PC-3 (cell line): ENCODE measurements around a stretch of chr12.

- RAMPAGE, long total RNA: no peak
These were observed 31.2 kb downstream of the ADIPOR2 start for GRCh38 chr12:1721826-1722766.

DNA sequence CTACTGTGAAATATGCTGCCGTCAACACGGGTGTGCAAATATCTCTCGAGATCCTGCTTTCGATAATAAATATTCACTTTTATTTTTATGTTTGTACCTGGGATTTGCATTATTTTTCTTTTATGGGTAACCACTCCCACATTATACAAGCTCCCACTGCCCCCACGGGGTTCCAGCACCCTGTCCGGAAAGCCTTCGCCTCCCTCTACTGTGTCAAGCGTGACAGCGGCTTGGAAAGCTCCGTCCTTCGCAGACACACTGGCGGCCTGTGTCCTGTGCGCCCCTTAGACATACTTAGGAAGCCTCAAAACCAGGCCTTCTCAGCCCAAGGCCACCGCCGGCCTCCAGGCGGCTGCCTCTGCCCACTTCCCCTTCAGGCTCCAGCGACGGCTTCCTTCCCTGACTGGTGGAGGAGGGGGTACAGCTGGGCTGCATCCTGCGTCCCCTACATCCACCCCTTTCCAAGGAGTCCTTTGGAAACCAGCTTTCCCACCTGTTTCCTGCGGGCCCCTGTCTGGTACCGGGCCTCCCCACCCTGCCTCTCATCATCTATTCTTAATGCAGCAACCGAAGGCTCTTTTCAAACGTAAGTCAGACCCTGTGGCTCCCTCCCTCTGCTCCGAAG is 2.5 kb upstream of the CACNA2D4 start:
- RAMPAGE, long total RNA: no peak

- RAMPAGE, long total RNA: no peak
These were observed 37.4 kb downstream of the DCP1B start for GRCh38 chr12:1966785-1967299.

DNA sequence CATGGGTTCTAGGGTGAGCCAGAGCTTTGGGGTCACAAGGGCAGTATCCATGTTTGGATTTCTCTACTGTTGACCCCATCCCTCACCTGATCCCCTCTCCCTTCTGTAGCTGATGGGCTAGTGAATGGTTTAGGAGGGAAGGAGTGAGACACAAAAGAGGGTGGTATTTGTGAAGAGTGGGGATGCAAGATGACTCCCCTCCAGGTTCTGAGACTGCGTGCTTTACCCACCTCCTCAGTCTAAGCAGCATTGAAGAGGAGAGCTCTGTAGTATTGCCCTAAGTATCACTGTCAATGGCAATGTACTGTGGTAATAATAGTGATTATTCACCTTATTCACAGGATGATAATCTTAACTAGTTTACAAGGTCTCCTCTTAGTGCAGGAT is 2.3 kb downstream of the CACNA1C start:
- RAMPAGE, long total RNA: no peak

DNA sequence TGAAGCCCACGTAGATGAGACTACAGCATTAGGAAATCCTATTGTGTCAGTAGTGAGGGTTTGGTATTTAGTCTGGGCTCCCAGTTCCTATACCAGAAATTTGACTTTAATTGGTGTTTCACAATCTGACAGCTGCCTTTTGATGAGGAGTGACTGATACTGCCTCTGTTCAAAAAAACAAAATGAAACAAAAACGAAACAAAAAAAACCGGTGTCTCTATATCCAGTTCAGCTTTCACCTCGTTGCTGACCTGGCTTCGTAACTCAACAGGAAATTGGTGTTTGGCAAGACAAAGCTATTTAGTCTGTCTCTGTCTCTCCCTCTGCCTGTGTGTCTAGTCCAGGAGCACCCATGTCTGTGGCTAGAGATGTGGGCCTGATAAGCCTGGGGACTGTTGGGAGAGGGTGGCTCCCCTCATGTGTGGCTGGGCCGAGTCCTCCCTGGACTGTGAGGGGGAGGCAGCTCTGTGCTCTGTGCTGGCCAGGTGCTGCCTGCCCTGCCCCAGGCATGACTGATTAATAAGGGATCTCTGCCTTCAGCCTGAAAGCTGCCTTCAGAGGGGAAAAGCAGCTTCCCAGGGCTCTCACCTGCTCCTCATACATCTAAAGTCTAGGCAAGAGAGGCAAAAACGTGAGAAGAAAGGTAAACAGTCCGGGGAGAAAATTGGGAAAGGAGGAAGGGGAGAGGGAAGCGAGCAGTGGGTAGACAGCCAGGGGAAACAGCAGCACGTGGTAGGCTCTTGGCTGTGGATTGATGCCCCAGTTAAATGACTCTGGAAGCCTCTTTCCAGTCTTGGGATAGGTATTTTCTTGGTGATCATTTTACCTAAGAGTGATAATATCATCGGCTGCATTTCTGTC is 11.4 kb downstream of the CACNA1C start:
- RAMPAGE, long total RNA: no peak

DNA sequence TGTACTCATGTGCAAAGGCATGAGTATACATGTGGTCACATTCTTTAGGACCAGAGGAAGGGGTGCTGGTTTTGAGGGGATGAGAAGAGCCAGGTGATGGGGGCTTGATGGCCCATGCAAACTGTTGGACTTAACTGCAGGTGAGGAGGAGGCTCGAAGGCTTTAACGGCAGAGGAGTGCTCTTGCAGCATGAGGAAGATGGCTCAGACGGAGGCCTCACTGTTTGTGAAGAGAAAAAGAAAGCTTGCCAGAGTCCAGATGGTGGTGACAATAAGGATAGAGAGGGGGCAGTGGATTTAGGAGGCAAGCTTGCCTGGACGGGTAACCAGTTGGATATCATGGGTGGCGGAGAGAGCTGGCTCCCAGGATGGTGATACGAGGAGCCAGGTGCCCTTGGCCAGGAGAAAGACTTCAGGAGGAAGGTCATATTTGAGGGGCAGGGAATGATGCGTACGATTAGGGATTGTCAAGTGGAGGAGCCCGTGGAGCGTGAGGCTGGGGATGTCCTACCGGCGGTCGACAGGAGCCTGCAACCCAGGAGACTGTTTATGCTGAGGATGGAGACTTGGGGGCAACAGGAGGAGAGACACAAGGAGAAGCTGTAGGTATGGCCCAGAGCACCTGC is 71.7 kb downstream of the CACNA1C start:
- RAMPAGE, long total RNA: no peak

DNA sequence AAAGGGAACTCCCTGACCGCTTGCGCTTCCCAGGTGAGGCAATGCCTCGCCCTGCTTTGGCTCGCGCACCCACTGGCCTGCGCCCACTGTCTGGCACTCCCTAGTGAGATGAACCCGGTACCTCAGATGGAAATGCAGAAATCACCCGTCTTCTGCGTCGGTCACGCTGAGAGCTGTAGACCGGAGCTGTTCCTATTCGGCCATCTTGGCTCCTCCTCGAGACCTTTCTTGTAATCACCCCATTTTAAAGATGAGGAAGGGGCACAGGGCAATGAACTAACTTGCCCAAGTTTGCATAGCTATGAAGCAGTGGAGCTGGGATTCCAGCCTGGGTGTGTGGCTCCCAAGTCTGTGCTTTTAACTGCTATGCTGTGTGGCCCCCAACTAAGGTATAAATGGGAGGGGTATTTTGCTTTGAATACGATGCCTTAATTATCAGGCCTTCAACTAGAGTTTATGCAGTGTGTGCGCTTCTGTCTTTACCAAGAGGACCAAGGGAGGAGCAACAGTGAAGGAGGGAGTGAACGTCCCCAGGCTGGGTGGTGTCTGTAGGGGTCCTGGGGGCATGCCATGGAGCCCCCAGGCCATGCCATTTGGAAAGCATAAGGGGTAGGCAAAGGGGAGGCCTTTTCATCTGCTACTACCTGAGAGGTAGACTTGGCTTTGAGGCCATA is 83.5 kb downstream of the CACNA1C start:
- RAMPAGE, long total RNA: no peak

- RAMPAGE, long total RNA: no peak
These were observed 138.7 kb downstream of the CACNA1C start for GRCh38 chr12:2191257-2192130.

DNA sequence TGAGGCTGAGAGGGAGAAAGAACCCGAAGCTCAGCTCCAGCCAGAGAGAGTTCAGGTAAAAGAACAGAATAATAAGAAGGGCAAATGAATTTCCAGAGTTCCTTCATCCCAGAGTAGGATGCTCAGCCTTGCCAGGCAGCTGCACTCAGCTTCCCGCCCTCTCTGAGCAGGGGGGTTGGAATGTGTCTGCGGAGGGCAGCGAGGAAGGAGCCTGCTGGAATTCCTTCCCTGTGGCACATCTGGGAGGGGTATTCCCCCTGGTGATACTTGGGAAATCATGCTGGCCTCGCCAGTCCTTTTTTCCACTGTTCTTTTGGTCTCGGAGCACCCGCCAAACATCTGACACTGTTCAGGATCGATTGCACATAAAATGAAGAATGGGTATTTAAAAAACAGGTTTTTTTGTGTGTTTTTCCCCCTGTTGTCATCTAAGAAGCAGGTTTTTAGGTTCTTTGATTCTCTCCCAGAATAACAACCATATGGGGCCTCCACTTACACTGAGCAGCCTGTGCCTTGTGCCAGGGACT is 214.9 kb downstream of the CACNA1C start:
- RAMPAGE, long total RNA: no peak

DNA sequence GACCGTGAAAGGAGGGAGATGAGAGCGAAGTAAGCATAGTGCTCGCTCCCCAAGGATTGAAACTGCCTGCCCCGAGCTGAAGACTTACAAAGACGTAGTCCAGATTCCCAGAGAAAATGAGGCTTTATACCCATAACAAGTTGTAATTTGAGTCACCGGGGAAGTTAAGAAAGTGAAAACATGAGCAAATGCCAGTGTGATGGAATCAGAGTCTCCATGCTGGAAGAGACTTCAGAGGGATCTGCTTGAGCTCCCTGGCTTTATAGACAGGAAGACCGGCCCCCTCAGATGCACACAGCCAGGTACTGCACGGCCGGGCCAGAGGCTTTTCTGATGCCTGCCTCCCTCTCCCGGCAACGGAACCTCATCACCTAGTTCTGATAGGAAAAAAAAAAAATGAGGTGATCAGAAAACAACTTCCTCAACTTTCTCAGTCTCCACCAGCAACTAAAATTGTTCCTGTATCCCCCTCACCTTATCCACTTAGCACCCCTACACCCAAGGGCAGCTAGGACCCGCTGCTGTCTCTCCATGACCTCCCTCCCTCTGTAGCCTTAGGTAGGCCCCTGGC is 332.3 kb downstream of the CACNA1C start:
- RAMPAGE, long total RNA: no peak

DNA sequence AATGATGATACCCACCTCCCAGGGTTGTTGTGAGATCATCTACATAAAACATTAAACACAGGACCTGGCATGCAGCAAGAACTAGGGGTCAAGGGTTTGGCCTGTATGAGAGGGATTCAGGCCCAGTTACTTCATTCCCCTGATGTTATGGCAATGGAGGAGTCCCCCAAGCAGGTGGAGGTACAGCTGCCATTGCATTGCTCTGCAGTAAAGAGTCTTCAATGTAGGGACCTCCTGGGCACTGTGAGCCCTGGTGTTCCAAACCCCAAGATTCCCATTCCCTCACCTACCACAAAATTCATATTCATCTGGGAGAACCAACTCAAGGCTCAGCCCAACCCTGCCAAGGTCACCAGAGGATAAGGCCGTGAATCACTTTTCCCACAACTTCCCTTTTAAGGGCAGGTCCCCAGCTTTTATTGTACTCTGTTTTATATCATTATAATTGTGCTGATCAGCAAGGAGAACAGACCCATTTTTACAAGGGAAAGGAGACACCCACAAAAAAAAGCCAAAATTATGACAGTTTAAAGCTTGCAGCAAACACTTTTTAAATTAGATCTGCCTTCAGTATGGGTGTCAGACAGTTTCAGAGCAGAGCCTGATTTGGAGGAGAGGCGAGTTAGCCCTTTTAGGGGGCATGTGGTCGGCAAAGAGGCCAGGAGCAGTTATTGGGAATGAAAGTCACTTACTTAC is 363.0 kb upstream of the FKBP4 start:
- RAMPAGE, long total RNA: no peak

- RAMPAGE, long total RNA: no peak
These were observed 337.4 kb upstream of the FKBP4 start for GRCh38 chr12:2457293-2457773.

DNA sequence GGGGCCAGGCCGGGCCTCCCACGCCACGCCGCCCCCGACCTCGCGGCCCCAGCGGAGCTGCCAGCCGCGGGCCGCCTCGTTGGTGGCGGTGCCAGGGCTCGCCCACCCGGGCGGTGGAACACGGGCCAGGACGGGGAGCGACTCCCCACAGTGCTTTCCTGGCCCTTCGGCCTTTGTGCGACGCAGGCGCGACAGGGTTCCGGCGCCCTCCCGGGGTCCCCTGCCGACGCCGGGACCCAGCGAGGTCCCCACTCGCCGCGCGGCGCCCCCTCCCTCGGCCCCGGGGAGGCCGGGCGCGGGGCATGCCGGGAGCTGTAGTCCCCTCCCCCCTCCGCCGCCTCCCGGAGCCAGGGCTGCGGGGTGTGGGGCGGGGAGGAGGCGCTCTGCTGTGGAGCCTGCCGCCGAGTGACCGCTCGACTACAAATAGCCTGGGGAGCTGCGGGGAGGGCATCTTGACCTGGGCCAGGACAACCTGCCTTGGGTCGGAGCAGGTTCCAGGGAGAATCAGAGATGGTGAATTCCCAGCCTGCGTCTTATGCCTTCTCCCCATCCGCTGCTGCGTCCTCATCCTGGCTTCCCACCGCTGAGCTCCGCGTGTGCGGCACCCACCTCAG is 945 bp downstream of the FKBP4 start:
- RAMPAGE, long total RNA: no peak

DNA sequence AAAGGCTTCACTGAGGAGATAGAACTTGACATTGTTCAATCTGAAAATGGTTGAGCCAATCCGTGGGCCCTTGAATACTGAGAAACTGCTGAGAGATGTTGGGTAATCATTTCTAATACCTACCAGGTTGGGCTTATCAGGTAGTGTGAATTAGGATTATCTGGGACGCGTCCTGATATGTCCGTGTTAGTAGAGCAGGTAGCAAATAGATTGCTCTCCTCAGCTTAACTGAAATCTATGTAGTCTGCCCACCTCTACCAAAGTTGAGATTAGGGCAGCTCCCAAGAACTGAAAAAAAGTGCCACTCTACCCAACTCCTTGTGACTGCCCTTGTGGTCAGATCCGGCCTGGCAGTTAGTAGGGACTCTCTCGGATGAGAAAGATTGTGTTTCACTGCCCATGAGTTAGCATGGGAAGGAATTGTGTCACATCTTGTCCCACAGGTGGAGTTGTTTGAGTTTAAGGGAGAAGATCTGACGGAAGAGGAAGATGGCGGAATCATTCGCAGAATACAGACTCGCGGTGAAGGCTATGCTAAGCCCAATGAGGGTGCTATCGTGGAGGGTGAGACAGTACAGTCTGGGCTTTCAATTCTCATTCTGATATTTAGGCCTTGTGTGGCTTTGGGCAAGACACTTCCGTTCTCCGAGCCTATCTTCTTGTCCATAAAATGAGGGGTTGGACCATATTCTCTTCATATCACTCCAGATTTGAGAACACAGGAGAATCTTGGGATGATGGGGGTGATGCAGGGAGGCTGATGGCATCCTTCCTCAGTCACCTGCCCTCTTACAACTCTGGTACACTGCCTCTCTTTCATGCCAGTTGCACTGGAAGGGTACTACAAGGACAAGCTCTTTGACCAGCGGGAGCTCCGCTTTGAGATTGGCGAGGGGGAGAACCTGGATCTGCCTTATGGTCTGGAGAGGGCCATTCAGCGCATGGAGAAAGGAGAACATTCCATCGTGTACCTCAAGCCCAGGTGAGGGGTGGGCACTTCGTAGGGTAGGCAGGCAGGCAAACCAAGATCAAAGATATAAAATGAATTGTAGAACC is 3.8 kb downstream of the FKBP4 start:
- RAMPAGE, long total RNA: no peak

DNA sequence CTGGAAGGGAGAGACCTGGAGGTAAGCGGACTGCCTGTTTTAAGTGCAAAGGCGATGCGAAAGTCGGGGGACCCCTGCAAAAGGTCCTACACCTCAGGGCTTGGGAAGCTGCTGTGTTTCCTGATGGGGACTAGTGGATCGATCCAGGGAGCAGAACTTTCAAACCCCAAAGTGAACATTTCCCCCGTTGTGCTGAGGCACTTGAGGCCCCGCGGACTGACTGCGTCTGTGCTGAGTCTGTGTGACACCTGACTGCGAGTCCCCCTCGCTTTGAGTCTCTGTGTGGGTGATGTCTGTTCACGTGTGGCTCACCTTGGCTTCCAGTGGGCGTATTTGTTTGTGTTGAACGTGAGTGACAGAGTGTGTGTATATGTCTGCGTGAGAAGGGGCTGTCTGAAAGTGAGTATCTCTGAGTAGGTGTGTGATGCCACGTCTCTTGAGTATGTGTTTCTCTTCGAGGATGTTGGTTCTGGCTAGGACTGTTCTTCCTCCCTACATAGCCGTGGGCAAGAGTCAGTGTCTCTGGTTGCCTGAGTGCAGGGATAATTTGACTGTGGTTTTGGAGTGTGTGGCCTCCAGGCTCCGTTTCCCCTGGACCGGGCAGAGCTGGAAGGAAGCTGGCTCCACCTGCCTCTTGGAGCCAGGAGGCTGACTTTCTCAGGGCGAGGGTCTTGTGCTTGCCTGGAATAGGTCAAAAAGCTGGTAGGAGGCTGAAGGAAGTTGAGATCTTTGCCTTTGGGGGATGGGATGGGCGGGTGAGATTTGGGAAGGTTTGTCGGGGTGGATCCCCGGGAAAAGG is 1.3 kb downstream of the TEAD4 start:
- RAMPAGE, long total RNA: no peak

- RAMPAGE, long total RNA: no peak
These were observed 827 bp downstream of the TSPAN9 start for GRCh38 chr12:3077777-3078634.

- RAMPAGE, long total RNA: no peak
These were observed 8.5 kb downstream of the TSPAN9 start for GRCh38 chr12:3085714-3086040.

DNA sequence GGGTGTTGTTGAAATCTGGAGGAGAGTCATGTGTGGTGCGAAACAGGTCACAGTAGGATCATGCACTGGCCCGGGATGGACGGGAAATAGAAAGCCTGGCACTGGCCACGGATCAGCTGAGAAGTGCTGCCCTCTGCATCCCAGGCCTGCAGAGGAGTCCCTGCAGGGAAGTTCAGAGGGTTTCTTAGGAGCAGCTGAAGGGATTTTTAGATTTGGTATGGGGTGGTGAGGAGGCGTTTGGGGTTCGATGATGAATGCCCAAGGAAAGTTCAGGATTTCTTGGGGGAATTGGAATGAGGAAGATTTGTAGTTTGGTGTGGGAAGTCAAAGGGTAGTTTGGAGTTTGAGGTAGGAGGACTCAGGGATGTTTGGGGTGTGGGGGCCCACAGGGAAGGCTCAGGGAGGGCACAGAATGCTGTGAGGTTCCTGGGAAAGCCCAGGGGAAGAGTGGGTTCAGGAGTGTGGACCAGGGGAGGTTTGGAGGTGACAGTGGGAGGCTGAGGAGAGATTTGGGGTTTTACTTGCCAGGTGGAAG is 63.3 kb downstream of the TSPAN9 start:
- RAMPAGE, long total RNA: no peak

DNA sequence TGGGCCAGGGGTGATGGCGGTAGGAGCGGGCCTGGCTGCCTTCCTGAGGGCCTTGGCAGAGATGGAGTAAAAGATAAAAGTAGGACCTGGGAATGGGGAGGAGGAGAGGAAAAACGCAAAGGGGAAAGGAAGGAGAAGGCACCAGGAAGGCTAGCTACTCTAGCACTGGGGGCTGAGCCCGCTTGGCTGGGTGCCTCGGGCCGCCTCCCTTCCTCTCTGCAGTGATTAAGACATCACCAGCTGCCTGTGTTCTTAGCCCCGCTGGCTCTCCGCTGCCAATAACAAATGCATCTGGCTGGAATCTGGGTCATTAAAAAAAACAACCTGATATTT is 141.3 kb downstream of the TSPAN9 start:
- RAMPAGE, long total RNA: no peak

GRCh38 chr12:3244254-3244753 is 167.1 kb downstream of the TSPAN9 start:
- RAMPAGE, long total RNA: no peak